Airway epithelial cell (primary cell): ENCODE data around the gene PNLDC1.

- RAMPAGE, long total RNA, result no peak
Observed at GRCh38 chr6:158561696-158562667, 2.1 kb downstream of the TMEM181 start.

GRCh38 chr6:158567878-158568797, 8.2 kb downstream of the TMEM181 start:
- RAMPAGE, long total RNA, result no peak

GRCh38 chr6:158630683-158631667, 13.6 kb downstream of the DYNLT1 start:
- RAMPAGE, long total RNA, result no peak

GRCh38 chr6:158654350-158655066, 4.7 kb downstream of the SYTL3 start:
- RAMPAGE, long total RNA, result no peak

GRCh38 chr6:158706956-158707606, 57.2 kb downstream of the SYTL3 start:
- RAMPAGE, long total RNA, result no peak

- RAMPAGE, long total RNA, result no peak
Observed at GRCh38 chr6:158707847-158708905, 58.3 kb downstream of the SYTL3 start.

DNA sequence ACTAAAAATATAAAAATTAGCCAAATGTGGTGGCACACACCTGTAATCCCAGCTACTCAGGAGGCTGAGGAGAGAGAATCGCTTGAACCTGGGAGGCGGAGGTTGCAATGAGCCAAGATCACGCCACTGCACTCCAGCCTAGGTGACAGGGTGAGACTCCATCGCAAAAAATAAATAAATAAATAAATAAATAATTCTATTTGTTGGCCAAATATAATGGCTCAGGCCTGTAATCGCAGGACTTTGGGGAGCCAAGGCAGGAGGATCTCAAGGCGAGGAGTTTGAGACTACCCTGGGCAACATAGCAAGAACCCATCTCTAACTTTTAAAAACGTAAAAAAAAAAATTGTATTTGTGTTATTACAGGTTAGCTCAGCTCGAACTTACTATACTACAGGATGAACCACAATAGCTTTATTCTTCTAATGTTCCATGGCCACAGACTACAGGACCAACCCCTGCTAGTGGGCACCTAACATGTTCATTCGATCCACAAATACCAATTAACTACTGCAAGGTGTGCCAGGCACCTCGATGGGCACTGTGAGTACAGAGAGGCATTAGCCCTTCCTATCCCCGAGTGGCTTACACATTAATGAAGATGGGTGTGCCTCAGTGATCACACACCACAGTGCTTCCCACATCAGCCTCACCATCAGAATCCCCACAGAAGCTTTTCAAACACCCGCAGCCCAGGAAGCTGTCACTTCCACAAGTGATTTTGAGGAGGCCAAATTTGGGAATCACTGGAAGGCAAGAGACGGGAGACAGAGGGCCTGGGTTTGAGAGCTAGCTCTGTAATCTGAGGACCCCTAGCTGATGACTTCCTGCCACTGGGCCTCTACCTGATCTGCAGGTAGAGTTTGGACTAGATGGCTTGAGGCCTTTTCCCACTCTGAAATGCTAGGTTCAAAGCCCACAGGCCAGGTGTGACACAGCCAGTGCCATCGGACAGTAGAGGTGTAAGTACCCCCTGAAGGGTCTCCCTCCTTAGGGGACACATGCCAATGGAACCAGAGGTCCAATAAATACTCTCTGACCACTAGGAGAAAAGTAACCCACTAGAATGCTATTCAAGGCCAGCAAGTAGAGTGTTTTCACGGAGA, 23.7 kb downstream of the EZR start:
- RAMPAGE, long total RNA, result no peak

DNA sequence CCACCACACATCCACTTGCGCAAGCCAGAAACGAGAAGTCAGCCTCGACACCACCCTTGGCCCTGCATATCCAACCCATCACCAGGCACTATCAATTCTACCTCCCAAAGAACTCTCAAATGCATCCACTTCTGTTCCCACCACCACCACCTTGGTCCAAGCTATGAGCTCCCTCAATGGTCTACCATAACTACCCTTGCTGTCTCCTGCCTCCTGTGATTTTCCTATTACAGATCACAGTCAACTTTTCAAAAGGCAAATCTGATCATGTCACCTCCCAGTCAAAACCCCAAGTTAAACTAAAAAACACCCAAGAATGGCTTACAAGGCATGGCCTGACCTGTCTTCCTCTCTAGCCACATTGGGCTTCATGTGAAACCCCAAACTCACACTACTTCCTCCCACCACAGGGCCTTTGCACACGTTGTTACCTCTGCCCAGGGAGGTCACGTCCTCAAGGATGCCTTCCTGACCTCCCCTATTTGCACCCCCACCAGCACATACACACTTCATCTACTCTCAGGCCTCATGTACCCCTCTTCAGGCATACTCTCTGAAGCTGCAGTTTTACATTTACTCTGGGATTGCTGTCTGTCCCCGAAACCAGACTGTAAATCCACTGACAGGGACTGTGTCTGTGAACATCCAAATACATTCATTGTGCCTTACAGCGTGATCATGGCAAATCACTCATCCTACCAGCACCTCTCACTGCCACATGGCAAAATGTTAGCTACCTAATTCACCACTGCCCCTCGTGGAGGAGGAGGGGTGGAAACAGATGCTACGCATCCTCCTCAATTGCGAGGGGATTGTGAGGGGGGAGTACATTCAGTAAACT, 6.2 kb downstream of the EZR start:
- RAMPAGE, long total RNA, result no peak

GRCh38 chr6:159074298-159074774, 29.5 kb upstream of the TAGAP start:
- RAMPAGE, long total RNA, result no peak

DNA sequence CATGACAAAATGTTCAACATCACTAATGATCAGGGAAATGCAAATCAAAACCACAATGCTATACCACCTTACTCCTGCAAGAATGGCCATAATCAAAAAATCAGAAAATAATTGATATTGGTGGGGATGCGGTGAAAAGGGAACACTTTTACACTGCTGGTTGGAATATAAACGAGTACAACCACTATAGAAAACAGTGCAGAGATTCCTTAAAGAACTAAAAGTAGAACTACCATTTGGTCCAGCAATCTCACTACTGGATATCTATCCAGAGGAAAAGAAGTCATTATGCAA, 37.5 kb upstream of the TAGAP start:
- RAMPAGE, long total RNA, result no peak

GRCh38 chr6:159094379-159094903, 49.6 kb upstream of the TAGAP start:
- RAMPAGE, long total RNA, result no peak

GRCh38 chr6:159217365-159218064, 48.3 kb downstream of the FNDC1 start:
- RAMPAGE, long total RNA, result no peak

- RAMPAGE, long total RNA, result no peak
Observed at GRCh38 chr6:159679815-159680688, 13.0 kb downstream of the SOD2 start.

DNA sequence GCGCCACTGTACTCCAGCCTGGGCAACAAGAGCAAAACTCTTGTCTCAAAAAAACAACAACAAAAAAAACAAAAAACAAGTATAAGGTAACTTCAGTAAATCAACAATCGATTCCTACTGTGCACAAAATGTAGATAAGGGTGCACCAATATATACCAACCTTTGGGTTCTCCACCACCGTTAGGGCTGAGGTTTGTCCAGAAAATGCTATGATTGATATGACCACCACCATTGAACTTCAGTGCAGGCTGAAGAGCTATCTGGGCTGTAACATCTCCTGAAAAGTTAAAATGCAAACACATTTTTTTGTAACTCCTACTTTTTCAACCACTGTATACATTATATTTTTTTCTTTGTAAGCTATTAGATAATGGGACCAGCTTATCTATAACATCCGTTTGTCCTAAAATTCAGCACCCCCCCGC, 5.1 kb downstream of the SOD2 start:
- RAMPAGE, long total RNA, result no peak

- RAMPAGE, long total RNA, result no peak
Observed at GRCh38 chr6:159750578-159751623, 10.9 kb upstream of the ACAT2 start.

DNA sequence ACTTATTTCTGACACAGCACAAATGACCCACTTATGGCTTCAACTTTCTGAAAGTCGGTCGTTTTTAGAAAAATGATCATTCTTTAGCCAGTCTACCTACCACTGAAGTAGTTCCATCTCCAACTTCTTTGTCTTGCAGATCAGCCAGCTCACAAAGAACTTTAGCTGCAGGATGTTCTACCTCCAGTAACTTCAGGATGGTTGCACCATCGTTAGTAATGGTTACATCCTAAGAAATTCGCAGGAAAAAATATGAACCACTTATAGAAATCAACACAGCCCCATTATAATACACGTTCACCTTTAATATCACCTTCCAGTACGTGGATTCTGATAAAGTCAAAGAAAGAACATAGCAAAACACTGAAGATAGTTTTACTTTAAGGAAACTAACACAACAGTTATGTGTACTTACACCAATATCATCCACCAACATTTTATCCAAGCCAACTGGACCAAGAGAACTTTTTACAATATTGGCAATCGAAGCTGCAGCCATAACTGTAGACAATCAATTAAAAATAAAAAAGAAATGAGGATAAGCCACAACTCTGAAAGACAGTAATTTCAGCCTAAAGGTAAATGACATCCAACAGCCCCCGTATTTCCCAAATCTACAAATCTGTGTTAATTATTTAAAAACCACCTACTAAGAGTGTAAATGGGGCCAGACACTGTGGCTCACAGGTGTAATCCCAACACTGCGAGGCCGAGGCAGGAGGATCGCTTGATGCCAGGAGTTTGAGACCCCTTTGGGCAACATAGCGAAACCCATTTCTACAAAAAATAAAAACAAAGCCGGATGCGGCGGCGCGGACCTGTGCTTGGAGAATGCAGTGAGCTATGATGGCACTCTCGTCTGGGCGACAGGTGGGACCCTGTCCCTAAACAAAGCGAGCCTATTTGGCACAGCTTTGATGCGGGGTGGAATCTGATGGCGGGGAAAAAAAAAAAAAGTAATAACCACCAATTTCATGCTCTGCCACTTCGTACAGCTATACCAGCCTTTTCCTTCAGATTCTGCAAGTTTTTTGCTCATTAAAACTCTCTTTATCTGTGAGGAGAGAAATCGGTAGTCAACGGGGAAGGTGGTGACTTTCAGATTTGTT, 1.4 kb downstream of the TCP1 start:
- RAMPAGE, long total RNA, result no peak

GRCh38 chr6:159800095-159800432, at the start of gene PNLDC1:
Gene PNLDC1 (plus strand): TSS chr6:159800276.
- RAMPAGE, long total RNA, result no peak

- RAMPAGE, long total RNA, result no peak
Observed at GRCh38 chr6:159819760-159820703, 20.0 kb downstream of the PNLDC1 start.

DNA sequence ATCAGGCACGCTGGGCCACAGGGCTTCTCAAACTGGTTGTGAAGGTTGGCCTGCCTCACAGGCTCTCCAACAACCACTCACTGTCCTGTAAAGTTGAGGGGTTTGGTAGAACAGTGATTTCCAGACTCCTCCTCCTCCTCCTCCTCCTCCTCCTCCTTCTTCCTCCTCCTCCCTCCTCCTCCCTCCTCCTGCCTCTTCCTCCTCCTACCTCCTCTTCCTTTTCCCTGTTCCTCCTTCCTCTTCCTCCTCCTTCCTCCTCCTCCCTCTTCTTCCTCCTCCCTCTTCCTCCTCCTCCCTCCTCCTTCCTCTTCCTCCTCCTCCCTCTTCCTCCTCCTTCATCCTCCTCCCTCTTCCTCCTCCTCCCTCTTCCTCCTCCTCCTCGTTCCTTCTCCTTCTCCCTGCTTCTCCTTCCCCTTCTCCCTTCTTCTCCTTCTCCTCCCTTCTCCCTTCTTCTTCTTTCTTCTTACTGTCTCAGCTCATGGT, 7.6 kb downstream of the MAS1 start:
- RAMPAGE, long total RNA, result no peak

- RAMPAGE, long total RNA, result no peak
Observed at GRCh38 chr6:160004006-160004774, 35.3 kb downstream of the IGF2R start.